Colon Carcinoma Metastatic in the Lung (tissue), 2 donors: ENCODE results near the gene FAM32A.

- PRO-cap, 2 experiments = no peak in any of the 2 experiments
Measured at GRCh38 chr19:16157788-16158069, 14.2 kb downstream of the HSH2D start.

GRCh38 chr19:16184909-16185651, at the start of gene FAM32A:
TSS of gene FAM32A (plus strand) at chr19:16185410.
- PRO-cap, 2 experiments = peak in 2 of 2 experiments; most common plus-strand start chr19:16185430 (in 2); most common minus-strand start chr19:16185200 (in 1)

GRCh38 chr19:16328308-16328931, 3.8 kb downstream of the KLF2 start:
- PRO-cap, 2 experiments = peak in 1 of 2 experiments; most common minus-strand start chr19:16328576 (in 1)

- PRO-cap, 2 experiments = peak in 1 of 2 experiments; most common plus-strand start chr19:16367583 (in 1); most common minus-strand start chr19:16367351 (in 1)
Measured at GRCh38 chr19:16367159-16367918, 42.7 kb downstream of the KLF2 start.

DNA sequence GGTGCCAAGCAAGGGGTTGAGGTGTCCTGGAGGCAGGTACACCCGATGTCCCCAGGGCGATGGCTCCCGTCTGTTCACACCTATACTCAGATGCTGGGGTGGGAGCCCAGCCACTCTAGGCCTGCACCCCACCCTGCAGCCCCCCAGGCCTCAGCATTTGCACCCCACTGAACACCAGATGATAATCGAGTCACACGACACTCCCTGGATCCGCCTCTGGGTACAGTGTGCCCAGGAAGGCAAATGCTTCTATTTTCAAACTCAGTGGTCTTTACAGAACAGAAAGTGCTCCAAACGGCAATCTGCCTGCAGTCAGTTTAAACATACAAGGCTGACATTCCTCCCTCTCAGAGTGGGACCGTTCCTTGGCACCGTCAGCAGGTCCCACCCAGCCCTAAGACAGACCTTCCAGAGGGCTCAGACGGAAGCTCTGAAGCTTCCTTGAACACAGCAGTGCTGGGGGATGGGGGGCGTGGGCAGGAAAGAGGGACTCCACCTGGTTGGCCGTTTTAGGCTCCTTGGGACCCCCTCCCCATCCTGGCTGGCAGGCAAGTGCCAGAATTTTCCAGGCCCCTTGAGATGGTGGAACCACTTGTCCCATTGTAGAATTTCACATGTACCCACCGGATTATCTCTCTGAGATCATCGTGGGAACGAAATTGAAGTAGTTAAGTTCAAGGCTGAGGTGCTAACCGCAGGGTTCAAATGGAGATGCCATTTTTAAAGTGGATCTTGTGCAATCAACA, 45.9 kb downstream of the KLF2 start:
- PRO-cap, 2 experiments = no peak in any of the 2 experiments

DNA sequence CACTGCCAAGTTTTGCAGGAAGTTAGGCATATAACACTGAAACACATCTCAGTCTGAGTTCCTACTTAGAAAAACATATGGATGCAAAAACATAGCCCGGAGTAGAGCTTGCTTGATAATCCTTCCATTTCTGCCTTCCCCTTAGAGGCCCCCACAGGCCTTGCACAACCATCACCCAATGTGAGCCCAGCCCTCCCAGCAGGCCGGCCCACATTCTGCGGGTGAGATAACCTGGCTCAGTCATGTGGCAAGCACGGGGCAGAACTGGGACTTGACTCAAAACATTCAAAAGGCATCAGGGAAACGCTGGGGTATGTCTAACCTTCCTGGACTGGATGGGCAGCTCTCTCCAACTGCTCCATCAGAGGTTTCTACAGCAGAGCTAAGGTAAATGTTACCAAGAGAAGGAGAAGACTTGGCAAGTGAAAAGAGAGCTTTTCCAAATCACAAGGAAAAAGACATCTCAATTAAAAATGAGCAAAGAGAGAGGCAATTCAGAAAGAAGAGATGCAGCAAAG, 24.8 kb downstream of the EPS15L1 start:
- PRO-cap, 2 experiments = no peak in any of the 2 experiments

GRCh38 chr19:16461645-16462182, 10.1 kb downstream of the EPS15L1 start:
- PRO-cap, 2 experiments = no peak in any of the 2 experiments

DNA sequence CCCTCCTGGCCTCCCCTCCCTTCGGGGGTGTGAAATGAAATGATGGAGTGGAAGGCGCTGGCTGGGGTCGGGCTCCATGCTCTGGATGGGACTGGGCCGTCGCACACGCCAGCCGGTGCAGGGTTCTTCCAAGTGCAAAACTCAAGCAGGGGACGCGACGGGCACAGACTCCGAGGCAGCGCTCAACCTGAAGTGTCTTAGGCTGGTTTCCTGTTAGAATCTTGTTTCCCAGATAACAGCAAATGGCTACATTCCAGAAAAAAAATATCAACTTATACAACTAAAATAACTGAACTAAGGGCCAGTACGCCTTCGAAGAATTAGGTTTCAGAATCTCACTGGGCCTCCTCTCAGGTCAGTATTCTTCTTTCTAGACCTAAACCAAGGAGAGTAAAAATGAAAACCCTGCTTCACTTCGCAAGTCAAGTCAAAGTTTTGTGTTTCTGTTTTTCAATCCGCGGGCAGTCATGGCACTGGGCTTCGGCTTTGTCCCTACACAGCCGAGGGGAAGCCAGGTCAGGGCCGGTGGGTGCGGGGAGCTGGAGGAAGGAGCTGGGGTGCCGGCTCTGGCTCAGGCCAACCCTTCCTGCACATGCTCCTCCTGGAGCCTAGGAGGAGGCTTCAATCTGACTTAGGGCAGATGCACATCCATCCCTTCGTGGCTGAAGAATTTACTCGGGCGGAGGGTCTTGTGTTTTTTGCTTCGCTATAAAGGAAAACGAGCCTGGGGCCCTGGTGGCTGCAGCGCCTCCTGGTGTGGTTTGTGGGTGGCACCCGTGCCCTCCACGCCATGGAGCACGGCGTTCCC, 22.2 kb downstream of the C19orf44 start:
- PRO-cap, 2 experiments = no peak in any of the 2 experiments

GRCh38 chr19:16519002-16519469, 22.8 kb downstream of the C19orf44 start:
- PRO-cap, 2 experiments = no peak in any of the 2 experiments

DNA sequence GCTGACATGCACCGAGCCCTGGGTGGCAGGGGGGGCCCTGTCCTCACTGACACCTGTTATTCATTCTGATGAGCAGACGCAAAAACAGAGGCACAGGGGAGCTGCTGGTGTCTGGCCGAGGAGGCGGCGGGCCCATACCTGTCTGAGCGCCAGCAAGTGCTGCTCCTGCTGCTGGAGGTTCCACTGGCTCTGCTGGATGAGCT, 7.0 kb downstream of the CHERP start:
- PRO-cap, 2 experiments = no peak in any of the 2 experiments

GRCh38 chr19:16577828-16578095, 5.5 kb upstream of the SLC35E1 start:
- PRO-cap, 2 experiments = no peak in any of the 2 experiments

DNA sequence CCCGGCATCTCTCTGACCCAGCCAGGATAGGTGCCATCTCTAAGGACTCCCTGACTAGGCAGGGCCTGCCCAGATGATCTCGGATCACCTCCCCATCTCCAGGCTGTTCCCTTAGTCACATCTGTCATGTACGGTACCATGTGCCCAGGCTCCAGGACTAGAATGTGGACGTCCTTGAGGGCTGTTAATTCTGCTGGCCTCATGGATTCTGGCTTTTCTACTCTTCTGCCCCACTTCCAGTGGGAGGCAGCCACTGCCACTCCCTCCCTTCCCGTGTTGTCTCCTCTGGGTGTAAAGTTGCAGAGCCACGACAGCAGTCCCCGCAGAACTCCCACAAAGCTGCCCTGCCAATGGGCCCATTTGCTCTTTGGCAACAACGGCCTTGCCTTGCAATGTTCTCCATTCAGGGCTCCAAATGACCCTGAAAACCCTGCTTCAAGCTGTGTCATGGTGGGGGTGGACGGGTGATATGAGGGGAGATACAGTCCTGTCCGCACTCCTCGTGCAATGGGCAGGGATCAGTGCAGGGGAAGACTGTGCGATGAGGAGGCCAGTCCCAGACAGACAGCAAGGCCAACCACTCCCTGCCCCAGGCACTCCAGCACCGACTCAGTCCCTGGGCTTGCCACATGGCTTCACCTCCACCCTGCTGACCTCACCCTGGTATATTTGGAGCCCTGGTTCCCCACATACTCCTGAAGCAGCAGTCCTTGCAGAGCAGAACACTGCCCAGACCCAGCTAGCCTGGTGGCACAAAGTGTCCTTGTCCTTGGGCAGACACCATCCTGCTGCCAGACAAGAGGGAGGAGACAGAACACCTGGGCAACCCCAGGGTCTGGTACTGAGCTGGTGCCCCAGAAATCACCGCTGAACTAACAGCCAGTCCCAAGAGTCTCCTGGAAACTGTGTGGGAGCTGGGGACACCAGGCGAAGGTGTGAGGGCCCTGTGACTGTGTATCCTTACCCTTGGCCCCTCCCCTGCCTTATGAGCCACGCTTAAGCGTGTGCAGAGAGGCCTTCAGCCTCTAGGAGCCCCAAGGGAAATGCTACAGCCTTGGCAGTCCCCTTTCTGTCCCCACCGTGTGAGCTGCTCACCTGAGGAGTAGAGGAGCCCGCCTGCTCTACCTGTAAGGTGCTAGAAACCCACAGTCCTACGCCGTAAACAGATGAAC, 9.0 kb upstream of the SLC35E1 start:
- PRO-cap, 2 experiments = no peak in any of the 2 experiments

GRCh38 chr19:16594085-16594571, 21.9 kb upstream of the SLC35E1 start:
- PRO-cap, 2 experiments = no peak in any of the 2 experiments

DNA sequence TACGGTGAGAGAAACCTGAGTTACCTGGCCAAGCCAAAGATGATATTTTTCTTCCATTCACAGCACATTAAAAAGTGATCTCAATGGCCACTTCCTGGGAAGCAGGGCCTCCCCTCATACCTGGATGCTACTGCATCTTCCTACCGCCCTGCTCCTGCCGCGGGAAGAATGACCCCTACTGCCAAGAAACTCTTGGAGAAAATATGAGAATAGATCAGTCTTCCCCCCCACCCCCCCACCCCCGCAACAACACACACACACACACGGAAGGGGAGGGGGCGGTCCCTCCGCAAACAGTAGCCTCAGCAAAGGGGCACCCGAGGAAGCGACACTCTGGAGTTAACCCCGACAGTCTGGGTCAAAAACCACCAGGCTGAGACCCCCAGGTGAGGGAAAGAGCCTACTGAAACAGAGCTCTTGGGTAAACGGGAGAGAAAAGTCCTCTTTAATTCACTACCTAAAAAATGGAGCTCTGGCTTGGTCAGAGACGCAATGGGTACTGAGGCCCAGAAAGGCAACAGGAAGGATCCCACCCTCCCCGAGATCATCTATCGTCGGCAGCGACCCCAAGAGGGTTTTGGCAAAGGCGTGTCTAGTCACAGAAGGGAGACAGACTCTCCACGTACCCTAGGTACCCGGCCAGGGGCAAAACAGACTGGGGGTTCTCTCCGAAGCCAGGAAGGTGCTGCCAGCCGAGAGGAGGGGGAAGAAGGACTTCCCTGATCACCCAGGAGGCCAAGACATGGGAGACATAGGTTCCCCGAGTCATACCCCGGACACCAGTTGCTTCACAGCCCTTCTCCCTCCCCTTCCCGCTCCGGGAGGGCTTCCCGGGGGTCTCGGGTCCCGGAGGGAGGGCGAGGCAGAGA, 1.1 kb downstream of the MED26 start:
- PRO-cap, 2 experiments = no peak in any of the 2 experiments

DNA sequence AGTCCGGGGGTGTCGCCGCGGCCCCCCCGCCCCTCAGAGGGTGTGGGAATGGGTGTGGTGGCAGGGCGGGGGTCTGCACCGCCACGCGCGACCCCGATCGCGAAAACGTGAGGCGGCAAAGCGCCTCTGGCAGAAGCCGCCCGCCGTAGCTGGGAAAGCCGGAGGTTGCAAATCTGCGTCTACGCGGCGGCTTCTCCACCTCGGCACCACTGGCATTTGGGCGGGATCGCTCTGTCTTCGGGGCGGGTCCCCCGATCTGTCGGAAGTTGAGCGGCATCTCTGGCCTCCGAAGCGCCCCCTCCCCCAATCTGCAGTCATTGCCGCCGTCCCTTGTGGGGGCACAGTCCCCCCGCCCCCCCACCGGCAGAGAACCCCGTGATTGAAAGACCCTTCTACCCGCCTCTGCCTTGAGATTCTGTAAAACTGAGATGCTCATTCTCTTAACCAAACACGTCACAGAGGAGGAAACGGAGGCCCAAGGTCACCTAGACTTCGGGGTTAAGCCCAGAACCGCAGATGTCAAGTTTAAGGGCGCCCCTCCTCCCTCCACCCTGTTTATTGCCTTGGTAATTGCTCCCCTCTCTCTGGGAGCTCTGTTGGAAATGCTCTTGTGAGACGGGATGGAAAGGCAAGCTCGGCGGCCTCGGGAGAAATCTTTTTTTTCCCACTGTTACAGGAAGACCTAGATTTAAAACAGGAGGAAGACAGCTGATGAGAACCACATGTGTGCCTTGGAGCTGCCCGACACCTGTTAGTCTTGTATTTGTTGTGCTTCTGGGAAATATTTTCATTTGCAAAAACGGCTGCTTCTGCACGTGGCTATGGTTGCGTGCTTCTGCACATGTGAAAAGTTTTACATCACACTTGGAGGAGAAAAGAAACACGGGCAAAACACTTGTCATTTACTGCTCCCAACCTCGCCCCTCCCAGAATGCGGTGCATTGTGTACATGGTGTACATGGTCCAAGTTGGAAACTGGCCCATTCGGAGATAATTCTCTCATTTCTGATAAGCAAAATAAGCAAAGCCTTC, 995 bp upstream of the MED26 start:
- PRO-cap, 2 experiments = peak in 2 of 2 experiments; most common plus-strand start position 234 of the sequence (in 1); most common minus-strand start position 211 of the sequence (in 2)

- PRO-cap, 2 experiments = no peak in any of the 2 experiments
Measured at GRCh38 chr19:16863528-16863810, 25.3 kb upstream of the F2RL3 start.

GRCh38 chr19:17025934-17026434, 626 bp downstream of the CPAMD8 start:
- PRO-cap, 2 experiments = no peak in any of the 2 experiments

GRCh38 chr19:17097477-17098123, 22.0 kb downstream of the MYO9B start:
- PRO-cap, 2 experiments = no peak in any of the 2 experiments

DNA sequence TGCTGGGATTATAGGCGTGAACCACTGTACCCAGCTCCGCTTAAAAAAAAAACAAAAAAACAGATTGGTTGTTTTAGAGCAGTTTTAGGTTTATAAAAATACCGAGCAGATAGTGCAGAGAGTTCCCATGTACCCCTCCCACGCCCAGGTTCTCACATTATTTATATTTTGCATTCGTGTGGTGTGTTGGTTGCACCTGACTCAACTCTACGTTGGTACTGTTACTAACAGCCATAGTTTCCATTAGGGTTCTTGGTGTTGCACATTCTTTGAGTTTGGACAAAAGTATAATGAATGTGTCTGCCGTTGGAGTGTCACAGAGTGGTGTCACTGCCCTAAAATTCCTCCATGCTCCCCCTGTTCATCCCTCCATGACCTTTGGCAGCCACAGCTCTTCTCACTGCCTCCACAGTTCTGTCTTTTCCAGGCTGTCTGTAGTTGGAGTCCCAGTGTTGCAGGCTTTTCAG, 29.1 kb downstream of the MYO9B start:
- PRO-cap, 2 experiments = no peak in any of the 2 experiments

DNA sequence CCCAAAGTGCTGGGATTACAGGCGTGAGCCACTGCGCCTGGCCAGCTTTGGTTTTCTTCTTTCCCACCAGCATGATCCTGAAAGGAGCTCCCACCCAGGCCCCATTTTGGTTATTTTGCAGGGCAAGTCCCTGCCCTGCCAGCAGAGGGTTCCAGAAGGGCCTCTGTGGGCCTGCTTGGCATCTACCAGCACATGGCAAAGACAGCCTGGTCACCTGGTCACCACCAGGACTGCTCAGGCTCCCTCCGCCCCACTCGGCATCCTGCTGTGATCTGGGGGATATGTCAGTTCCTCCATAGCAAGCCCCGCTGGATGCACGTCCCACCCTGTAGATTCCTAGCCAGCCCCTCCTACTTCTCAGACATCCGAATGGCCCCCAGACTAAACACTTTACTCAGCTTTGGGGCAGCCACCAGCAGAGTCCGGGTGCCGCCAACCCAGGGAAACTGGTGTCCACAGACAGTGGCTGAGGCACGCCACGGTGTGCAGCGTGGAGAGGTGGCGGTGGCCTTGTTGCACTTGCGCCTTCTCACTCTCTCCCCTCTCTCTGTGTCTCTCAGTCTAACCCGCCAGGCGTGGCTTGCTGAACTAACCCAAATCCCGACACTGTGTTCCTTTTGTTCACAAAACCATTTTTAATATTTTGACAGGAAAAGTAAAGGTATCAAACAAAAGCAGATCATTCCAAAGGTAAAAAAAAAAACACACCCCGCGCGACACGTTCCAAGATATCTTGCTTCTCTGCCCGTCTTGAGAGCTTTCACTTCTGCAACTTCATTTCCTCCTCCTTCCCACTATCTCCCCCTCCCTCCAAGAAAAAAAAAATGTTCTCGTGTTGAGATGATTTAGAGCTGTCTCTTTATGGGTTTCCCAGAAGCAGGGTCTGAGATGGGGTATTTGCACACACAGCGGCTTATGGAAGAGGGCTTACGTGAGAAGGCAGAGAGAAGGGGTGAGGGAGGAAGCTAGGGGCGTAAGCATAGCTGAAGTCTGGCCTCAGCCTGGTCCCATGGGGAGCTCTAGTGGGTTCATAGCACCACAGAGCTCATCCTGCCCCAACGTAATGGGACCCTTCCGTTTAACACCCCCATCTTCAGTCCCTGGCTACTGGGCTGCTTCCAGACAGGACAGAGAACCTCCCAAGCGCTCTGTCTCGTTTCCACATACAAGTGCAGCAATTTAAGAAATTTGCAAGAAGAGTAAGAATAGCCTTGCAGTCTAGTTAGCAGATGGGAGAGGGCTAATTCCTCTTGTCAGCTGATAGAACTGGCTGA, 31.5 kb upstream of the USE1 start:
- PRO-cap, 2 experiments = no peak in any of the 2 experiments